SJSA1 (cell line): ENCODE data around the genes GBP2 and LRRC8C.

GRCh38 chr1:85502709-85503216, 37.8 kb upstream of the DDAH1 start:
- RAMPAGE, long total RNA, result no peak

DNA sequence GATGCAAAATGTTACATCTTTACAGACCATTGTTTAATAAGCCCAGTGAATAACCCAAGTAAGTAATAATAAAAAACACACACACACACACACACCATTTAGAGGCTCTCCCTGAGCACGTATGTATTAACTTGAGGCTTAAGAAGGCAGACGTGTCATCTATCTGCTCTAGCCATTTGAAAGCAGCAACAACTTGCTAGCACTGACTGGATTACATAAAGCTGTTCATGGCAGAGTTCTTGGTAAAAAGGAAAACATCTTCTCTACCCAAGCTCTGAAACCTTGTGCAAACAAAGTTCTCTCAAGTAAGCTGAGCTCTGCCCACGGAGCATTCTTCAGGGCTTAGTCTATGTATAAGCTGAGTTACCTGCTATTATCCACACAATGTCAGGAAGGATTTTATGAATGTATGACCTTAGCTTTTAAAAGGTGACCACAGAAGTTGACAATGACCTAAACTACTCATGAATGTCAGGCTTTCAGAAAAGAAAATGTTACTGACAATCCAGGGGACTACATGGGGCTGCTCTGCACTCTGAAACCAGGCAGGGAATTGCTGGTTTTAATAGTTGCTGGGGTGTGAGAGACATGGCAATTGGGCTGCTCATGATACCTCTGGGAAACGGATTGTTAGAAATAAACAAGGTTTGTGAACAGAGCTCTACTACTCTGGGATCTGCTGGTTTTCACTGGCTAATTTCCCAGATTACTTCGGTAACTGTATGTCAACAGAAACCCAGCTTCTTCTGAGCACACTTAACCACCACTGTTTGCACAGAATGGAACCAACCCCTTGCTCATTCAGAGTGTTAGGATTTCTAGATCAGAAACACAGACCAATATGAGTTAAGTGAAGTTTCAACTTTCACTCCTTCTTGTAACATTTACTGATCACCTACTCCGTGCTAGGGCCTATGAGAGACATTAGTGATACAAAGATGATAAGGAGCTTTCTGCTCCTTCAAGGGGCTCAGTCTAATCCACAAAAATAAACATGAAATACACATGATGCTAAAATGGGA, 29.6 kb upstream of the CCN1 start:
- RAMPAGE, long total RNA, result no peak

- RAMPAGE, long total RNA, result no peak
Measured at GRCh38 chr1:85576272-85576486, 4.4 kb upstream of the CCN1 start.

DNA sequence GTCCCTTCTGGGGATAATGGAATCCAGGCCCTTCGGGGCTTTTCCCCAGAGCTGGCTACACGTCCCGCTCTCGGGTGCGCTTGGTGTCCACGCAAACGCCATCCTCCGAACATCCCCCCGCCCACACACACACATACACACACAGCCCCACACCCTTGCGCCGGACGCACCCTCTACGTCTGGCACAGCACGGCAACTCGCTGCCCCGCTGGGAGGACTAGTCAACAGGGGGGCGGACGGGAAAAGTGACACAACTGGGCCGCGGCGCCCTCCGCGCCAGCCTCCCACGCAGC, 4.1 kb upstream of the CCN1 start:
- RAMPAGE, long total RNA, result no peak

DNA sequence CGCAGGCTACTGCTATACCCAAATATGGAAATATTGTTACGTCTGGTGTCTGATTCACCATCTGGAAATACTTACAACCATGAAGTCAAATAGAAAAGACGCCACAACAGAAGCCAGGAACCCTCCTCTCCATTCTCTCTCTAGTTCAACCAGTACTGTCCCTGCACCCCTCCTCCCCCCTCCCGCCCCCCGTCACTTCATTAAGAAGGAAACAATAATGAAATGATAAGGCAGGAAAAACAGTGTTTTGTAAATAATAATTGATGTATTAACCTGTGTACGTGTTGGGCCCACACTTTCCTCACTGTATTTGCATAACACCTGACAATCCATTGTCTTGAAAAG, 1.9 kb upstream of the CCN1 start:
- RAMPAGE, long total RNA, result no peak

- RAMPAGE, long total RNA, result no peak
Measured at GRCh38 chr1:85582357-85582911, 1.9 kb downstream of the CCN1 start.

GRCh38 chr1:85612634-85613319, 32.2 kb downstream of the CCN1 start:
- RAMPAGE, long total RNA, result no peak

DNA sequence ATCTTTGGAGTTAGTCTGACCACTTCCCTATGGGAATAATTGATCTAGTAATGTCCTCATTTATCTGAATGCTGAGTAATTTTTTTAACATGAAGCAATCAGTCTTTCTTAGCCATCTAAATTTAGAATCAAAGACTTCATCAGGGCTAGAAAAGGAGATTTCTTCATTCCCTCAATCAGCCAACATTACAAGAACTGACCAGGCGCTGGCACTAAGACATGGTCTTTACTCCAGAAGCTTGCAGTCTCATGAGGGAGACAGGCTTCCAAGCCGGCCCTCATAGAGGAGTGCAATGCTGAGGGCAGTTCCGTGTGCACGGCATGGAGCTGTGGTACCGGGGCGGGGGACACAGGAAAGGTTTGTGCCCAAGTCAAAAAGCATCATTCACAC, 84.5 kb downstream of the SH3GLB1 start:
- RAMPAGE, long total RNA, result no peak

- RAMPAGE, long total RNA, result no peak
Measured at GRCh38 chr1:87334277-87334534, 5.5 kb downstream of the LMO4 start.

DNA sequence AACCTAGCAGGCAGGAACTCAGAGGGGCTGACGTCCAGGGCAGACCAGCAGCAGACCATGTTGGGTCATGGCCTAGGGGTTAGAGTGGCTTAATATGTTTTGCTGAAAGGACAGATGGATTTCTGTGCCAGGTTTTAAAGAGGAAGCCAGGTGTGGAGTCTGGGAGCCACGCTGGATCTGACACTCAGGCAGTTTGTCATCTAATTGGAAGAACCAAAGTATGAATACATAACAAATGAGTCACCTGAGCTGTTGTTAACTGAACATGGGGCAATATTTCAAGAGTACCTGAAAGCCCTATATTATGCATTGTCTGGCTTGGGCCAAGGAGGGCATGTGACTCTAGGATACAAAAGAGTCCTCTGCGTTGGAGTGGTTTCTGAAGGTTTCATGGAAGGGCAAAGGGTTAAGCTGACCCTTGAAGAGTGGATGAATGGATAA, 70.6 kb downstream of the LMO4 start:
- RAMPAGE, long total RNA, result no peak

GRCh38 chr1:87827066-87827477, 498.4 kb downstream of the LMO4 start:
- RAMPAGE, long total RNA, result no peak

- RAMPAGE, long total RNA, result no peak
Measured at GRCh38 chr1:88169133-88169517, 514.9 kb upstream of the PKN2 start.

DNA sequence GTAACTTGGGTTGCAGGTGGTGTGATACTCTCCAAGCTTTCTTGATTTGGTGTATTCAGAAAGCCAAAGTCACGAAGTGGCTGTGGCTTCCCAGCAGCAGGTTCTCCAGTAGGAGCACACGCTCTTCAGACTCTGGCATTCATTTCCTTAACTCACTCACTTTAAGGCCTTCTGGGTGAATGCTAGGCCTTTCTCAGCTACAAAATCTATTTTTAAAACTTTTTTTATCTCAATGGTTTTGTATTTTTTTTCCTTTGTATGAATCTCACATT, 22.9 kb upstream of the PKN2 start:
- RAMPAGE, long total RNA, result no peak

DNA sequence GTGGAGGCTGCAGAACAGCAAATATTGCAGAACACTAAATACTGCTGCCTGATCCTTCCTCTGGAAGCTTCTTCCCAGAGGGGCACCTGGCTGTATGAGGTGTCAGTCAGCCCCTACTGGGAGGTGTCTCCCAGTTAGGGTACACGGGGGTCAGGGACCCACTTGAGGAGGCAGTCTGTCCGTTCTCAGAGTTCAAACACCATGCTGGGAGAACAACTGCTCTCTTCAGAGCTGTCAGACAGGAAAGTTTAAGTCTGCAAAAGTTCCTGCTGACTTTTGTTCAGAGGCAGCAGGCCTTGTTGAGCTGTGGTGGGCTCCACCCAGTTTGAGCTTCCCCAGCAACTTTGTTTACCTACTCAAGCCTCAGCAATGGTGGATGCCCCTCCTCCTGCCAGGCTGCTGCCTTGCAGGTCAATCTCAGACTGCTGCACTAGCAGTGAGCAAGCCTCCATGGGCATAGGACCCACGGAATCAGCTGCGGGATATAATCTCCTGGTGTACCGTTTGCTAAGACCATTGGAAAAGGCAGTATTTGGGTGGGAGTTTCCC, 11.3 kb upstream of the GBP3 start:
- RAMPAGE, long total RNA, result no peak

DNA sequence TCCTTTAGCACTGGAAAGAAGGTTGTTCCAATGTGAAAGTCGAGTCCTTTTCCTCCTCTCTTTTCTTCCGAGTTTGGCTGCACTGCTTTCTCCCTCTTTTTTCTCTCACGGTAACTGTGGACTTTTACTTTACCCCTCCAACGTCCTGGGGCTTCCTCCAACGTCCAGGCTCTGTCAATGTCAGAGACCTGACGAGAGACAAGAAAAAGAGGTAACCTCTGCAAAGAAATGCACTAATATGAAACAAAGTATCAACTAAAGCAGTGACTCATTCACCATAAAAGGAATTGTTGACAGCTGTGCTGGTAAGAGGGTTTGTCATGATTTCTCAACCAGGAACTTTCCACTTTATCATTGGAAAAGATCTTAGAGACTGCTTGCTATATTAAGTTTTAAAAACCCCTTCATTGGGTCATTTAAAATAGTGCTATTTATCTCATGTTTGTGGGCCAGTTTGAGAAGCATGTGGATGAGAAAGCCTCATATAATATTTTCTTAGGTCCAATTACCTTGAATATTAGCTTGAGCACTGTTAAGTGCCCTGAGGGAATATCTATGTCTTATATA, at the start of gene GBP2:
GBP2 (minus strand) TSS at position 240 of the 567 bp plus-strand sequence.
- RAMPAGE, long total RNA, result no peak

DNA sequence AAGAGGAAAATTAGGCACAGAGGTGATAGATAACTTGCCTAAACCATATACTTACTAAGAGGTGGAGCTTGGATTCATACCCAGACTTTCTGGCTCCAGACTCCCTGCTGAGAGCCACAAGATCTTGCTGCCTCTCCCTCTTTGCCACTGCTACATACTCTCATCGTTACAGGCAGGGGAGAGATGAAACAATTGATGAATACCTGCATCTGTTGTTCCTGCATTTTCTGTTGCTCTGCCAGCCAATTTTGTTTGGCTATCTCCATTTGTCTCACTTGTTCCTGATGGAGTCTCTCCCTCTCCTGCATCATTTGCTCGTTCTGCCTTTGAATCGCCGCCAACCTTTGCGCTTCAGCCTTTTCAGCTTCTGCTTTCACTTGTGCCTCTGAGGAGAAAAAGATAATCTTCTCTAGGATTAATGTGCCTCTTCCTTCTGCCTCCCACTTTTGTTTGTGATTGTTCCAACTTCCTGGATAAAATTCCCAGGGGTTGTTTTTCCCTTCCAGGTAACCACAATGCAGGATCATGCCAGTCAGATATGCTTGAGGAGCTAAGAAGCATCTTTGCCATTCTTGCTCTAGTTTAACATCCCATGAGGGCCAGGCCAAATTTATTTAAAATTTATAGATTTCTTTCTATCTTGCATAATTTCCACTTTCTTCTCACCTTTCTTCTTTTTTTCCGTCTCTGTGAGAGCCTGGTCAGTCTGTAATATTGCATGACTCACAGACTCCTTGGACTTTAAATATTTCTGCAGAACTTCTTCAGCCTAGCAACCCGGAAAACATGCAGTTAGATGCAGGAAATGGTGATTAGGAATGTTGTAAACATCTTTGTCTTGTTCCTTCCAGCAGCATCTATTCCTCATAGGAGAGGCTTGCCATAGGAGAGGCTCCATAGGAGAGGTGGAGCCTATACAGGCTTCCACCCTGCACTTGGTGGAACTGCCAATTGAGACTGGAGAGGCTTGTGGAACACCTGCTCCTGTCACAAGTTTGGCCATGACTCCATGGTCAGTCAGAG, 10.3 kb downstream of the GBP5 start:
- RAMPAGE, long total RNA, result no peak

DNA sequence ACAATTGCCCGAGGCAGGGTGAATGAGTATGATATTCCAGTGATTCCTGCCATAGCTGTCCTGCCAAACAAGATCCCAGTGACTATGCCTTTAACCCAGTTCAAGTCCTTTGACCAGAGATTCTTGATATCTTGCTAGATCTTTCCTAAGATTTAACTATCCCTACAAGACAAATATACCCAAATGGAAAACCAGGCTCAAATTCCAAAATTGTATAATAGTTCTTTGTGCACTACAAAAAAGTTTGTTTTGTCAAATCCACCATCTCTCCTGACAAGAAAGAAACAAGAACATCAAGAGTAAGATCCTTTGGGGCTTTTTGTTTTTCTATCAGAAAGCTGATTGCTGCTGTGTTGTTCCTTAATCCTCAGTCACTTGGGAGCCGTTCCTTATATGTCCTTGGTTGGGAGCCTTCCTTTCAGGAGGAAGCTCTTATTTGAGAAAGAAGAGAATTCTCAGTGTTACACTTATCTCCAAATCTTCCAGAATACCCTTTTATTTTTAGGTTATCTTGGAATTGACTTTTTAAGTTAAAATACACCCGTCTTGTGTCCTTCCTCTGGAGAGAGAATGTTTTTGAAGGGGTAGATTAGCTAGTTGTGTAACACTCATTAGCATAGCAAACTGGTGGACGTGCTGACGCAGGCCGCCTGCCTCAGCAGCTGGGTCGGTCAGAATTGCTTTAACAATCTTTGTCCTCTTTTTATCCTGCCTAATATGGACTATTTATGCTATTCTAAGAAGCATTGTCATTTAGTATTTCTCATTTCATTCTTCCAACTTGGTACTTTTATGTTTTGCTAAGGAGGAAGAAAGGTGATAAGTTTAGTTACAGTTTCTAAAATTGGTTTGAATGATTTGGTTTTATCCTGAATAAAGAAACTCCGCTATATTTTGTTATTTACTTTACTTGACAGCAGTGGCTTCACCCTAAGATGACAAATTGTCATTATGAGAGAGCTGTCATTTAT, 42.1 kb downstream of the LRRC8B start:
- RAMPAGE, long total RNA, result no peak

- RAMPAGE, long total RNA, result no peak
Measured at GRCh38 chr1:89608868-89609375, 24.0 kb upstream of the LRRC8C start.

DNA sequence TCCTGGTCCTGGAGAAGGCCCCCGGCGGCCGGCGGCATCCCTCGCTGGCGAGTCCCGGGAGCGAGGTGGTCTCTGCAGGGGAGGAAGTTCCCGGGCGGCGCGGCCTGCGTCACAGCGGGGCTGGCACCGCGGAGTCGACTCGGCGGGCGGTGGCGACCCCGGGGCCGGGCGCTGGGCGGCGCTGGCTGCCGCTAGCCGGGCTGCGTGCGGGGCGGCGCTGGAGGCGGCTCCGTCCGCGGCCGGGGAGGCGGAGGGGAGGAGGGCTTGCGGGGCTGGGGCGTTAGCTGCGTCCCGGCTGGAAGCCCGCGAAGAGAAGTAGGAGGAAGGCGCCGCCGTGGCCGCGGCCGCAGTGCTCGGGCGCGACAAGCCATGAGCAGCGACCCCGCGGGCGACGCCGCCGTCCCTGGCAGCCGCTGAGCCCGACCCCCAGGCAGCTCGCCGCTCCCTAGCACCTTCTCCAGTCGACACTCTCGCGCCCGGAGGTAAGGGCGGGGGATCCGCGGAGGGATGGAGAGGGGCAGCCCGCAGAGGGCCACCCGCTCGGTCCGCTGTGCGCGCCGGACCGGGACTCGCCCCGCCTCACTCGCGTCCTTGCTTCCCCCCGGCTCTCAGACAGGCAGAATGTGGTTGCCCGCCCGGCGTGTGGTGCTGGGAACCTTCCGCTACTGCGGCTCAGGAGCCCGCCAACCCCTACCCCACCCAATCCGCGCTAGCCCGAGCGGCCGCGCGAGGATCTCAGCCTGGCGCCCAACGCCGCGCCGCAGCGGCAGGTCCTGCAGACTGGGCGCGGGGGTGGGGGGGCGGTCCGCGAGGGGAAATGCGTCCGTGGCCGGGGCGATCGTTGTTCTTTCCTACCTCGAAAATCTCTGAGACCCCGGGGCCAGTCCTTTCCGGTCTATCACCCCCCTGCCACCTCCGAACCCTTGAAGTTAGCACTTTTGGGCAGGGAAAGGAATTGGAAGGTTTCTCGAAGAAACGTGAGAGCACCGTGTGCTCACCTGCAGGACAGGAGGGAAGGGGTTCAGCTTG, at the start of gene LRRC8C:
LRRC8C (plus strand) TSS at position 280 of the 1,029 bp plus-strand sequence.
- RAMPAGE, long total RNA, result no peak

DNA sequence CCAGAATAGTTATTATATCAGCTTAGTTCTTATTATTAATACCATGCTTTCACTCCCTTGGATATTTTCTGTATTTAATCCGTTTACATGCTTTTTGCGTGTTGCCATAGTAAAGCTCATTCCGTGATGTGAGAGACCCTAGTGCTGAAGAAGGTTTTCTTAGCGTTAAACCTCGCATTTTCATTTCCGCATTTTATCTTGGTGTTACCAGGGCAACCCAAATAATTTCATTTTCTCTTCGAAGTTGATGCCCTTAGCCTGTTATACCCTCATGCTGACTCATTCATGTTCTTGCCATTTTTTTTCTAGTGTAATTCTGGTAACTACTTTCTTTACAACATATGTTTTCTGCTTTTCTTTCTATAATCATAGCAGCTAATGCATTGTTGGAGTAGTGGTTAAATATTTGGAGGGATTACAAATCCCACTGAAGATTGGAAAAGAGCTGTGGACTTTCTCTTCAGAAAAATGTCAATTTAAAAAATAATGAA, 37.3 kb downstream of the LRRC8C start:
- RAMPAGE, long total RNA, result no peak